Parotid gland (tissue), 1 donor: ENCODE measurements around the genes USE1 and ABHD8.

DNA sequence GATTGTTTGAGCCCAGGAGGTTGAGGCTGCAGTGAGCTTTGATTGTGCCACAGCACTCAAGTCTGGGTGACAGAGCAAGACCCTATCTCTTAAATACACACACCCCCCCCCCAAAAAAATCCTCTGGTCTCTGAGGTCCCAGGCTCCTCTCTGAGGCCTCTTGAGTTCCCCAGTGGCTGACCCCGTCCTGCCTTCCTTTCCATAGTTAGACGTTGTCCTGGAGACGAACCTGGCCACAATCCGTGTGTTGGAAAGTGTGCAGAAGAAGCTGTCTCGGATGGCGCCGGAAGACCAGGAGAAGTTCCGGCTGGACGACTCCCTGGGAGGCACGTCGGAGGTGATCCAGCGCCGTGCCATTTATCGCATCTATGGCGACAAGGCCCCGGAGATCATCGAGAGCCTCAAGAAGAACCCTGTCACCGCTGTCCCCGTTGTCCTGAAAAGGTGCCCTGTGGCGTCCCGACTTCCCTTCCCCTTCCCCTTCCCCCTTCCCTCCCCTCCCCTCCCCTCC lies 23.5 kb upstream of the F2RL3 start:
- PRO-cap, result no peak

DNA sequence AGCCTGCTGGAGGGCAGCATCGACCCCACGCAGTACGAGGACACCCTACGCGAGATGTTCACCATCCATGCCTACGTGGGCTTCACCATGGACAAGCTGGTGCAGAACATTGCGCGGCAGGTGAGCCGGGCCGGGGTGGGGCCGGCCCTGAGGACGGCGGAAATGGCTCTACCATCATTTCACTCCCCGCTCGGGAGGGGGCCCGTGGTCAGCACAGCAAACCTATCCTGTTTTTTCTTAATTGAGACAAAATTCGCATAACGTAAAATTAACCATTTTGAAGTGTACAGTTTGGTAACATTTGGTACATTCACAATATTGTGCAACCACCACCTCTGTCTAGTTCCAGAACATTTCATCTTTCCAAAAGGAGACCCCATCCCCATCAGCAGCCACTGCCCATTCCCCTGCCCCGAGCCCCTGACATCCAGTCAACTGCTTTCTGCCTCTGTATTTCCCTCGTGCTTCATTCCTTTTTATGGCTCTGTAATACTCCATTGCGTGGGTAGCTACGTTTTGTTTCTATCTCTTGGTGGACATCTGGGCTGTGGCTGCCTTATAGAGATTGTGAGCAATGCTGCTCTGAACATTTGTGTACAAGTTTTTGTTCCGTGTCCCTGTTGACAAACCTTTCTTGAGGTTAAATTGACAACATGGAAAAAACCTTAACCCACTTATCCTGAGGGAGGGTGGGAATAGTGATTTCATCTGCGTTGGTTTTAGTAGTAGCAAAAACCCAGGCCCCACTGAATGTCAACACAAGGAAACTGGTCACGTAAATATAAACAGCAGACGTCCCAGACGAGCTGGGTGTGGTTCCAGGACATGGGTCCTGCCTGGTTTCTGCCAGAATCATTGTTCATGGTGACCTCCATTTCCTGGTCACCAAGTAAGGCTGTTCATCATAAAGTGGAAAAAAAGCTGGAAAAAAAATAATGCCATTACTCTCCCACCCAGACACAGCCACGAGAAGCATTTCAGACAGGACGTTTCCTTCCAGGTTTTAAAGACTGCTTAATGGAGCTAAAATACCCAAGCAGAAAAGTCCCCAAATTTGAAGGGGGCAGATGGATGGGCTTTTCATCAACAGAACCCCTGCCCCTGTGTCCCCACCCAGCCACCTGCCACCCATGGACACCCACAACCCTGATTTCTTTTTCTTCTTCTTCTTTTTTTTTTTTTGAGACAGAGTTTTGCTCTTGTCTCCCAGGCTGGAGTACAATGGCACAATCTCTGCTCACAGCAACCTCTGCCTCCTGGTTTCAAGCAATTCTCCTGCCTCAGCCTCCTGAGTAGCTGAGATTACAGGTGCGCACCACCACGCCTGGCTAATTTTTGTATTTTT lies 17.0 kb upstream of the F2RL3 start:
- PRO-cap, result no peak

- PRO-cap, result no peak
These were observed 3.8 kb downstream of the F2RL3 start for GRCh38 chr19:16892401-16893157.

DNA sequence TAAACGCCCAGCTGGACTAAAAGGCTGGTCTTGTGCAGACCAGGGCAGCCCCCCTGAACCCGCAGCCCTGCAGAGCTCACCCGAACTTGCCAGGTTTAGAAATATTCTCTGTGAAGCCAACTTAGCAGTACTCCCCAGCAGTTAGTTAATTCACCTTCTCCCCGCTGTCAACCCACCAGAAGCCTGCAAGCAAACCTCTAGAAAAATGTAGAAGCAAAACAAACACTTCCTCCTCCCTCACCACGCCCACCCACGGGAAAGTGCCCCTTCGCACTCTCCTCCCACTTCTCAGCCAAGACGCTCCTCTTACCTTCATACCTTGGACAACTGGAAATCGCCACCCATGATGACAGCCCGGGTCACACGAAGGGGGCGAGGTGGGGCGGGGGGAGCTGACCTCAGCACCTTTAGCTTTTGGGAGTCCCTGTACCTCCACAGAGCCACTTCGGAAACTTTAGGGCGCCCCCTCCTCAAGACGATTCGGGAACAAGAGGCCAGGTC lies 626 bp downstream of the CPAMD8 start:
- PRO-cap, result no peak

DNA sequence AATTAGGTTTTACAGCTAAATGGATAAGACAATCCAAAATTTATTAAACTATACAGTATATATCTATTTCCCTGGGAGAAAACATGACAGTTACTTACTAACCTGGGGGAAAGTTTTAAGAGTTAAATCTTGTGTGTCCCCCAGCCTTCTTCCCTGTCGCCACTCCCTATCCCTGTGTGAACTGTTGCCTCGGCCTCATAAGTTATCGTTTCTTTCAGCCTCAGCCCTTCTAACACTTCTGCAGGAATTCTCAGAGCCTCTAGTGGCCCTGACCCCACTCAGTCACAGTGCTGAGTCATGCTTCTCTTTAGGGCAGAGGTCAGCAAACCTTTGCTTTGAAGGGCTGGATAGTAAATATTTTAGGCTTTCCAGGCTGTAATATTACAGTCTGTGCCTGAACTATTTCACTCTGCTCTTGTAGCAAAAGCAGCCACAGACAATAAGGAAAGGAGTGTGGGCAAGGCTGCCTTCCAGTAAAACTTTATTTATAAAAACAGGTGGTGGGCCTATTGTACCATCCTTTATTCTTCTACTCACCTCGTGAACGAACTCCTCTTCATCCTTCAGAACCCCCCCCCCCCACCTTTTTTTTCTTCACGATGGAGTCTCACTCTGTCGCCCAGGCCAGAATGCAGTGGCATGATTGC lies 22.0 kb downstream of the MYO9B start:
- PRO-cap, result no peak

- PRO-cap, result no peak
These were observed 37.7 kb downstream of the MYO9B start for GRCh38 chr19:17113210-17113827.

- PRO-cap, result no peak
These were observed 50.2 kb downstream of the MYO9B start for GRCh38 chr19:17125466-17126432.

DNA sequence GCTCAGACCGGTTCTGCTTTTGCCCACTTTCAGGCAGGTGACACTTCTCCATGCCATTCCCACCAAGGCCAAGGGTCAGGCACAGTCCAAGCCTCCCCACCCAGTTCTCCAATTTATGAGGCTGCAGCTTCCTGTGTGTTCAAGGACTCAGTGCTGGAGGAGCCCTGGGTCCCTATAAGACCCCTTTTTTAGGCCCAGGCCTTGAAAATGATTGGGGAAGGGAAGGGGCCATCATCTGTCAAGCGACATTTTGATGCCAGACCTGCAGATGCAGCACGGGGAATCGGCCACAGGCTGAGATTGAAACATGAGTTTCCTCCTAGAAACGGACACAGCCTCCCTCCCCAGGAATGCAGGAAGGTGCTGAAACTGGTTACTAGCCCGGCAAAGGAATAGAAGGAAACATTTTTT lies 65.5 kb upstream of the USE1 start:
- PRO-cap, result no peak

DNA sequence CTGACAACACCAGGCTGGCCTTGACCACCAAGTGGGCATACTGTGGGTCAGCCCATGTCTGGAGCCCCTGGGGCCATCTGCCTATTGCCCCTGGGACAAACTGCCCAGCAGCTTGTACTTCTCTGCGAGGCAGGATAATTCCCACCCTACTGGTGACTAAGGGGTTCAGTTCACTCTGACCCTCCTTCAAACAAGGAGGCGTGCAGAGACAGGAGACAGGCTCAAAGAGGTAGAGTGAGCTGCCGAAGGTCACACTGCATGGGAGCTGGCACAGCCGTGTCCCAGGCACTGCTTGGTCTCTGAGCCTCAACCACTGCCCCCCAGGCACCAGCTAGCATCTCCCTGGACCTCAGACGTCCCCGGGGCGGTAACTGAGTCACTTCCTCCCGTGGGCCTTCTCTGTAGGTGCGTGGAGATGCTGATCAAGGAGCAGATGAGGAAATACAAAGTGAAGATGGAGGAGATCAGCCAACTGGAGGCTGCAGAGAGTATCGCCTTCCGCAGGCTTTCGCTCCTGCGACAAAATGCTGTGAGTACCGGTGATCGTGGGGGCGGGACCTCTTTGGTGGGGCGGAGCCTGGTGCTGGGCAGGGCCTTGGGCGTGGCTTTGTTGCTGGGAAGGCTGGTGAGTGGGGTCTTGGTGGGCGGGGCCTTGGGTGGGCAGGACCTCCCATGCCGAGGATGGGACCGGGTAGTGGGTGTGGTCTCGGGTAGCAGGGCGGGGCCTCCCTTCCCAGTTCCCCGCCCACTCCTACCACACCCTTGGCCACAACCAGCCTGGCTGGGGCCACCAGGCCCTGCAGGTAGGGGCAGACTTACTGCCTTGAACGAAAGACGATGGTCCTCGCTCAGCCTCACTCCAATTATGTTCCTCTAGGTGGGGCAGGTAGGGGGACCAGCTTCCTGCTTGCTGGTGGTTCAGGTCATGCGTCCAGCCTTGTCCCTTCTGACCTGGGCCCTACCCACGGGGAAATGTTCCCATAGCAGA lies 5.7 kb upstream of the USE1 start:
- PRO-cap, result no peak

DNA sequence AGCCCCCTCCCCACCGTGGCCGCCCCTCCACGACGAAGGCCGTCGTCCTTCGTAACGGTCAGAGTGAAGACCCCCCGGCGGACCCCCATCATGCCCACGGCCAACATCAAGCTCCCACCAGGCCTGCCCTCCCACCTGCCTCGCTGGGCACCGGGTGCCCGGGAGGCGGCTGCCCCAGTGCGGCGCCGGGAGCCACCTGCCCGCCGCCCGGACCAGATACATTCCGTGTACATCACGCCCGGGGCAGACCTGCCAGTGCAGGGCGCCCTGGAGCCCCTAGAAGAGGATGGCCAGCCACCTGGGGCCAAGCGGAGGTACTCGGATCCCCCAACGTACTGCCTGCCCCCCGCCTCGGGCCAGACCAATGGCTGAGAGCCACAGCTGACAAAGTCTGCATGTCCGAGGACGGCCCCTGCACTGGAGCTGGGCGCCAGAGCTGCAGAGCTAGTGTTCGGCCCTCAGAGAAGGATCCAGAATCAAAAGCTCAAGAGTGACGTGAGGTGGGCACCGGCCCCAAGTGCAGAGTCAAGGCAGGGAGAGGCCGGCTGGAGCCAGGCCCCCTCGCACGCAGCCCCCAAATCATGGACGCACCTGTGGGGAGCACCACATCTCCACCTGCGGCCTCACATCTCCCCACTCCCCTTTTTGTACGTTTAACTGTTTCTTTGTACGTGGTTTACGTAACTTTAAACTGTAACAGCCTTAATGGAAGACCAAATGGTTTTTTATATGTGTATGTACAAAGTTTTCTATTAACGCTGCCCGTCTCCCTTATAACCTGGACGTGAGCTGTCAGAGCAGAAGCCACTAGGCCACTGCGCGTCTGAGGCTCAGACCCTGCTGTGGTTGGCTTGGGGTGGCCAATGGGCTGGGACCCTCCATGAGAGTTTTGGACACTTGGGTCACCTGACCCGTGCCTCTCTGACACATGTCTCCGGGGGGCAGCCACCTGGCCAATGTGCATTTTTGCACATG lies 2.9 kb upstream of the USE1 start:
- PRO-cap, result no peak

- PRO-cap, result bidirectional peak, plus-strand start at chr19:17215402, minus-strand start at chr19:17215260
These were observed at the start of gene USE1 for GRCh38 chr19:17215036-17215492. USE1 (plus strand) TSS chr19:17215357.

- PRO-cap, result no peak
These were observed 5.2 kb downstream of the USE1 start for GRCh38 chr19:17220070-17220962.

GRCh38 chr19:17243136-17243416 lies 2.6 kb downstream of the NR2F6 start:
- PRO-cap, result no peak

GRCh38 chr19:17271281-17271727 lies 4.1 kb downstream of the BABAM1 start:
- PRO-cap, result no peak

DNA sequence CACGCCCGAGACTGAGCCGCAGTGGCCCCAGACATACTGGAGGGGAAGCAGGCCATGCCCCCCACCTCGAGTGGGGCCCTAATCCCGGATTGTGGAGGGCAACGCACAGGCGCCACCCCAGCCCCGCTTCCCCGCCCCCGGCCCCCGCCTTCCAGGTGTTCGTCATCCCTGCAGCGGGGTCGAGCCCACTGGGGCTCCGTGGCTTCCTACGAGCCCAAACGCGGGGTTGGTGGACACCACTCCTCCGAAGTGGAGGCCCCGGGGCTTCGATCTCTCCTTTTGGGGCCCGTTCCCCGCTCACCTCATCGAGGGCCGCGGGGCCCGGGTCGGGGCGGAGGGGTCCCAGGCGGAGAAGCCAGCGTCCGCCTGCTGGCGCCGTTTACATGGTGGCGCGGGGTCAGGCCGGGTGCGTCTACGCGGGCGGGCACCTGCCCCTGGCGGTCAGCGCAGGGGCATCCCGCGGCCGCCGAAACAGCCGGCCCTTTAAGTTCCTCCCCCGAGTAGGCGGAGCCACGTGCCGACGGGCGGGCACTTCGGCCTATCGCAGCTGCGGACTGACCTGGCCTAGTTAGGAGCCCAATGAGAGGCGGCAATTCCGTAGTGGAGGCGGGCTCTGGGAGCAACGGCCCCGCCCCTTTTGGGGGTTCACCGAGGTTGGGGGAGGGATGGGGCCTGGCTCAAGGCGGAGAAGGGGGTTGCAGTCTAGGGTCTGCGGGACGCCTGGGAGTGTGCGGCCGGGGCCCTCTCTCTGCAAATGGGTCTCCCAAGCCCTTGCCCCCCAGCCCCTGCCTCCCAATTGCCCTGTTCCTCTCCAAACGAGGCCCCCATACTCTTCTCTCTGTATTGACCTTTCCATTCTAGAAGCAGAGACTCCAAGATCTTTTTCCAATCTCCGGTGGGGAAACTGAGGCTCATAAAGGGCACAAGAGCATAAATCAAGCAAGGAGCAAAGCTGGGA lies at the start of gene ABHD8:
TSS of gene ABHD8 (minus strand) at position 485 of the 958 bp plus-strand sequence.
- PRO-cap, result unidirectional peak, minus-strand start at position 443 of the sequence

GRCh38 chr19:17332470-17332720 lies 2.3 kb downstream of the ANO8 start:
- PRO-cap, result no peak

GRCh38 chr19:17357571-17358103 lies 19.5 kb downstream of the PLVAP start:
- PRO-cap, result unidirectional peak, minus-strand start at chr19:17357823

- PRO-cap, result unidirectional peak, minus-strand start at chr19:17391047
These were observed 3.2 kb downstream of the CCDC194 start for GRCh38 chr19:17390409-17391528.

DNA sequence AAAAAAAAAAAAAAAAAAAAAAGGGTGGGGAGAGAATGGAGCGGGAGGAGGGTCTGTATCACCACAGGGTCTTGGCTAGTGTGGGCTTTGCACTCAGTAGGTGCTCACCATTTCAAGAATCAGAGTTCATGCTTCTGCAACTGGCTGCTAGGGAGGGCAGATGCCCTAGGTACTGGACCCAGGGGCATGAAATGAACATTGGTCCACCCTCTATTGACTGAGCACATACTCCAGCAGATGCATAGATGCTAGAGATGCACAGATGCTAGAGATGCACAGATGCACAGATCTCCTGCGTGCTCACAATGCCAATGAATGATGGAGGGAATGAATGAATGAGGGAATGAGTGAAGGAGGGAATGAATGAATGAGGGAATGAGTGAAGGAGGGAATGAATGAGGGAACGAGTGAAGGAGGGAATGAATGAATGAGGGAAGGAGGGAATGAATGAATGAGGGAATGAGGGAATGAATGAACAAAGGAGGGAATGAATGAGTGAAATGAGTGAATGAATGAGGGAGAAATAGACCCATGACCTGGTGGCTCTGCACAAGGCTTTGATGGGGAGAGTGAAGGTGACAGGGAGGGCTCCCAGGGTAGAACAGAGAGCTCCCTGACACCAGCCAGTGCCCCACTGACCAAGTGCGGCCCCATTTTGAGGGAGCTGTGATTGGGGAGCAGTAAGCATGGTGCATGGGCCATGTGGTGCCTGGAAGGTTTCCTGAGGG lies 12.5 kb downstream of the SLC27A1 start:
- PRO-cap, result no peak

GRCh38 chr19:17579668-17580379 lies 24.4 kb downstream of the COLGALT1 start:
- PRO-cap, result no peak